Vein endothelial cell (primary cell): ENCODE measurements around a stretch of chr1.

DNA sequence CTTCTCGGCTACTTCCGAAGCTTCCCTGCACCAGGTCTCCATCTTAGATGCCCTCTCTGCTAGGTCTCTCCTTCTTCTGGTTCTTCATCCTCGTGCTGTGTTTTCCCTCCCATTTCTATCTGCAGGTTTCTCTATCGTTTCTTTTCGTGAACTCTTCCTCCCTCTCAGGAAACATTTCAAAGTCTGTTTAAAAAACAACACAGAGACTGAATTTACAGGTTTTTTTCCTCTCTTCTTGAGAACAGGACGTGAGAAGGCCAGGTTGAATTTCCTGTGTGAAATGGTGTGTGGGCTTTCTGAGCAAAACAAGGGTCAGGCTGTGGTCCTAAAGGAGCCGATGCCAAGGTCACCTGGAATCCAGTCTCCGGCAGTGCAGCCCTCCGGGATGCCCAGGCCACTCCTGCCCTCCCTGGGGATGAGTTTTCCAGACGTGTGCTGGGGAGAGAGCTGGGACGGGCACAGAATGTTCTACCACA is 62.6 kb upstream of the RUNX3 start:
- CAGE, long polyA plus RNA, result no peak

GRCh38 chr1:25245241-25245591 is 2.0 kb downstream of the RSRP1 start:
- CAGE, long polyA plus RNA, result no peak

- CAGE, long polyA plus RNA, result no peak
Observed at GRCh38 chr1:25338744-25339427, 752 bp downstream of the TMEM50A start.

- CAGE, long polyA plus RNA, result no peak
Observed at GRCh38 chr1:25476204-25476610, 45.5 kb downstream of the MACO1 start.

DNA sequence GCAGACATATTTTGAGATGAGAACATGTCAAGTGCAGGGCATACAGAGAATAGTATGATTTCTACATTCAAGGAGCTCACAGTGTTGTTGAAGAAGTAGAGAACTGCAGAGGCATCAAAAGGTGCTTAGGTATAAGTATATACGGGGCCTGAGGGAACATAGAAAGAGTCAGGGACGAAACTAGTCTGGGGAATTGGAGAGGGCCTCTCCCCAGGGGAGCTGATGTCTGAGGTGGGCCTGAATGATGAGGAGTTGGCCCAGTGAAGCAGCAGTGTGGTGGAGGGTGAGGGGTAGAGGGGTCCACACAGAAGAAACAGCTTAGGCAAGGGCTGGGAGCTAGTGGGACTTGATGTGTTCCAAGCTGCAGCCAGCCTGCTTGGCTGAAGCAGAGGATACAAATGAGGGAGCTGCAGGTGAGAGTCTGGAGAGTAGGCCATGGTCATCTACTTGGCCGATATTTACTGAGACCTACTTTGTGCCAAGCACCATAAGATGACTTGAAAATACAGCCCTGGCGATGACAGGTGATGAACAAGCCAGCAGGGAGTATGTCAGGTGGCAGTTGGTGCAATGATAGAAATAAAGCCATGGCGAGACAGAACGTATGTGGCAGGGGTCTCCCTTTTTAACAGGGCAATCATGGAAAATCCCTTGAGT is 51.5 kb upstream of the LDLRAP1 start:
- CAGE, long polyA plus RNA, result no peak

DNA sequence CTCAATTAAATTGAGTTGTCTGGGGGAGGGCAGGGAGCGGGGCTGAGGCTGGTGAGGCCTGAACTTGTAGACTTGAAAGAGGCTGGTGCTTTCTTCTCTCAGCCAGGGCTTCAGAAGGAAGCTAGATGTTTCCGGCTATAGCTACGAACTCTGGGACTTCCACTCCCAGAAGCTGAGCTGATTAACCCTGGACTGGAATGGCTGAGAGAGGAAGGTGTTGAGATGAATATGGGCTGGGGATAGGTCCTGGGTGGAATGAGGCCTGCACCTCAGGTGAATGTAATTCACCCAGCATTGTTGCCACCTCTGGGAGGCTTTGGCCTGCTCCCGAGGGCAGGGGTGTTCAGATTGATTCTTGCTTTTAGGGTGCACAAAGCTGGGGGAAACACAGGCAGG is 18.1 kb downstream of the LDLRAP1 start:
- CAGE, long polyA plus RNA, result no peak

GRCh38 chr1:25562416-25563100 is 19.2 kb downstream of the LDLRAP1 start:
- CAGE, long polyA plus RNA, result no peak

GRCh38 chr1:25608368-25609133 is 8.0 kb upstream of the MAN1C1 start:
- CAGE, long polyA plus RNA, result no peak

DNA sequence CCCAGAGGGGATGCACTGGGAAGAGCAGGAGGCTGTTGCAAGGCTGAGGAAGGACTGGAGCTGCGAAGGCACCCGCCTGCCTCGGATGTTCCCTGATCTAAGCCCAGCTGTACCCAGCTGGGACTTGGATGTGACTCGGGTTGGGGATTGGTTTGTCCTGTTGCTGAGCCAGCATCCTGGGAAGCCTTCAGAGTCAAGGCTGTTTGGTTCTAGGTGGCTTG is 42.3 kb downstream of the MAN1C1 start:
- CAGE, long polyA plus RNA, result no peak

- CAGE, long polyA plus RNA, result no peak
Observed at GRCh38 chr1:25675824-25676425, 59.3 kb downstream of the MAN1C1 start.

- CAGE, long polyA plus RNA, result no peak
Observed at GRCh38 chr1:25816090-25816762, 3.5 kb upstream of the MTFR1L start.

GRCh38 chr1:25872100-25872647 is 3.3 kb downstream of the PAQR7 start:
- CAGE, long polyA plus RNA, result no peak

DNA sequence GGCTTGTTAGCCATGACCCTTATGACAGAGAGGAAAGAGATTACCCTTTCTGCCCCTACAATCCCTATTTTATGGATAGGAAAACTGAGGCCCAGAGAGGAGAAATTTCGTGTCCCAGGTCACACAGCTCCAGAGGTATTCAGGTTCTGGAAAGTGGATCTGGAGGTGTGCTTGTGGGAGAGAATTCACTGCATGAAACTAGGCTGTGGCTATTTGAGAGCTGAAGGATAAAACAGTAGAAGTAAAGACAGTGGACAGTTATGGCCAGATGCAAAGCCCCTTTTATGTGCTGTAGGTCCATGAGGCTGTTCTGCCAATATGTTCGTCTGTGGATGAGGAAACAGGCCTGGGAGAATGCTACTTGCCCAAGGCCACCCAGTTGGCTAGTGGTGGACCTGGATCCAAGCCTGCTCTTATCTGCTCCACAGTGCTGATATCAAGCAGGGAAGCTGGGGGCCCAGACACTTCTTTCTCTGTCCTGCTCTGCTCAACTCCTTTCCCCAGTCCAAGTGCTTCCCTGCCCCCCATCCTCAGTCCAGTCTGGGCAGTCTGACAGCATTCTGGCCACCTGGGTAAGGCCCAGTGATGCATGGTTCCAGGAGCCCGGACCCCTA is 4.0 kb upstream of the PAQR7 start:
- CAGE, long polyA plus RNA, result no peak

GRCh38 chr1:25927615-25928088 is 21.4 kb upstream of the STMN1 start:
- CAGE, long polyA plus RNA, result no peak

DNA sequence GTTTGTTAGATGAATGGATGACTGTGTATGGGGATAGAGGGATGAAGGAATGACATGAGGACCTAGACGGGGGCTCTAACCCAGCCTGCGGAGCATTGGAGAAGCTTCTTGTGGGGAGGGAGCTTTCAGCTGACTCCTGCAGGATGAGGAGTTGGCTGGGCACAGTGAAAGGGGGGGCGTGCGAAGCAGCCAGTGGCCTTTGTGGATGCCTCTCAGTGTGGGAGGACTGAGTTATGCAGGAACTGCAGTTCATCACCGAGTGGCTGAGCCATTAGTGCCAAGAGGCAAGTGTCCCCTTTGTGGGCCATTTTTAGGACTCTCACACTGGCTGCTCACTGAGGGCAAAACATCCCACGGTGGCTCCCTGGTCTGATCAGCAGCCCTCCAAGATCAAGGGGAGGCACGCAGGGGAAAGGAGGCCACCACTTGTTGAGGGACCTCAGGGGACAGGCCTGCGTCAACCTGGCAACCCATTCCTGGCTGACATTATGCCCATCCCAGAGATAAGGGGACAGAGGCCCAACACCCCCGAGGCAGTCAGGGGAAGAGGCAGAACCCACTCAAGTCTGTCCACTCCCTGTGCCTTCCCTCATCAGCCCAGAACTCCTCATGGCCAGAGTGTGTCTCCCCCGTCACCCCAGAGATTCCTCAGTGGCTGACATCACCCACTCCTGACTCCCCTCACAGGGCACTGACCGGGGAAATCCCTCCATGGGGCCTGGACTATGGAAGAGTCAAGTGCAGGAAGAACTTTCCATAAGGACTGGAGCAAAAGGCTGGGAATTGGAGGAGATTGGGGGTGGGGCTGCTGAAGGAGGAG is 945 bp upstream of the EXTL1 start:
- CAGE, long polyA plus RNA, result no peak

GRCh38 chr1:26066008-26066818 is 1.2 kb downstream of the TRIM63 start:
- CAGE, long polyA plus RNA, result no peak

DNA sequence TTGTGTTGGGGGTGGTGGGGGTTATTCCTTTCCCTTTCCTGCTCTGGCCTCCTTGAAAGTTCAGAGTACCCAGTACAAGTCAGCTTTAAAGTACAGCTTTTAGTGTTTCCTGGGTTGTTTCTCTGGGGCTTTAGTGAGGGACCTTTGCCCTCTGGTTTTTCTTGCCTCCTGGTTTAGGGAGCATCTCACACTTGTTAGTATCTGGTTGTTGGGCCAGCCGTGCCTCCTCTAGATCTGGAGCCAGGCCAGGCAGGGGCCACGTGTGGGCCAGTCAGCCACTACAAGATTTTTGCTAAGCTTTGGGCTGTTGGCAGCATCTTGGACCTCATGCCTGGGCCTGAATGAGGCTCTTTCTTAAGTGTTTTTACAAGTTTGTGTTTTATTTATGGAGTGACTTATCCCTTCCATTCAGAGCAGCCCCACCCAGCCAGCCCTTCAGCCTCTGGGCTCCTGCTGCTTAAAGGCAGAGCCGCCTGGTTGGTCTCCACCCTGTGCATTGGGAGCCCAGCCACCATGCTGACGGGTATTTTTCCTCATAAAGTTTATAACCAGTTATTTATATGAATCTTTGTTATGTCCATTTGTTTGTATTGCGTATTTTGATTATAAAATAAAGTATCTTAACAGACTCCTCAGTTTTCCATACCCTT is 1.6 kb upstream of the SH3BGRL3 start:
- CAGE, long polyA plus RNA, result no peak

- CAGE, long polyA plus RNA, result no peak
Observed at GRCh38 chr1:26344006-26344348, 10.0 kb downstream of the CRYBG2 start.

- CAGE, long polyA plus RNA, result no peak
Observed at GRCh38 chr1:26350637-26351505, 3.1 kb downstream of the CRYBG2 start.

DNA sequence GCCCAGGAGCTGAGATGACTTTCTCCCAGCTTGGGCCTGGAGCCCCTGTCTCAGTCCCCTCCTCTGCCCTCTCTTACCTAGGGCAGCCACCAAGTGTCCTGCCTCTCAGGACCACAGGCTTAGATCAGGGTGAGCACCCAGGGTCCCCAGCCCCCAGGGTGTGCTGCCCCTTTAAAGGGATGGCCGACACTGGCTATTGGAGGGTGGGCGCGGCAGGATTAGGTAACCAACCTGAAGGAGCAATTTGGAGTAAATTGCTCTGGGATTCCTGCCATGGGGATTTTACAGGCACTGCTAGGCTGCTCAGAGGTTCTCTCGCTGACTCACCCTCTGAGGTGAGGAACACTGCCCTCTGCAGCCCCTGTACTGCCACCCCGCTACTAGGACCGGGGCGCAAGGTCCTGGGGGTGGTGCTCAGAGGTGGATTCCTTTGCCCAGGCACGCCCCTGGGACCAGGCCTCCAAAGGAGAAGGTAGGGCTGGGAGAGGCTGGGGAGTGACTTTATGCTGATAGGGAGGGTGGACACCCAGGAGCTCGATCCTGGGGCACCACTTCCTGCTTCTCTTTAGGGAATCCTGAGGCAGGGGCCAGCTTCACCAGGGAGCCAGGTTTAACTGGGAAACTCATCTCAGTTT is 1.5 kb downstream of the RPS6KA1 start:
- CAGE, long polyA plus RNA, result no peak